Airway epithelial cell (primary cell): ENCODE measurements around the gene RNF34.

DNA sequence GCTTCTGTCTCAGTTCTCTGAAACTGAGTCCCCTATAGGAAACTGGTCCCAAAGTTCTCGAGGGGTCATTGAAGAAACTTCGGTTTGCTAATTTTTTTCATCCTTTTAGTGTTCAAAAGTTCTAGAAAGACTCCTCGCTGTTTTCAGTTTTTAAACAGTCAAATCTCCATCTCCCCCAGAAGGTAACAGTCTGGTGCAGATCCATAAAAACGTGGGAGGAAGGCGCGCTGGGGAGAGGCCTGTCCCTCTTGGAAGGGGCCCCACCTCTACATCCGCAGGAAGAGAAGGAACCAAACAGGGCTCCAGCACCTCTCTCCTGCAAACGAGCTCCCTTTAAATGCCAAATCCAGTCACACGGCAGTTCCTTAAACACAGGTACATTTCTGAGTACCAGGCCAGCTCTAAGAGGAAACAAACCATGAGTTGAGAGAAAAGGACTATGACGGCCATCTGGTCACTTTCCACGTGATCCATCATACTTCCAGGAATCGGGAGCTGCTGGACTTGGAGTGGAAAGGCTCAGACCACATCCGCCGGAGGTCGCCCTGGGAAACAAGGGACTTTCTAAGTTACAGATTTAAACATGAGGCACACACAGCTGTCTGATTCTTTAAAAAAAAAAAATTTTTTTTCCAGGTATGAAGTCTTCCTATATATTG, 39.0 kb downstream of the ACADS start:
- RAMPAGE, long total RNA, result no peak

DNA sequence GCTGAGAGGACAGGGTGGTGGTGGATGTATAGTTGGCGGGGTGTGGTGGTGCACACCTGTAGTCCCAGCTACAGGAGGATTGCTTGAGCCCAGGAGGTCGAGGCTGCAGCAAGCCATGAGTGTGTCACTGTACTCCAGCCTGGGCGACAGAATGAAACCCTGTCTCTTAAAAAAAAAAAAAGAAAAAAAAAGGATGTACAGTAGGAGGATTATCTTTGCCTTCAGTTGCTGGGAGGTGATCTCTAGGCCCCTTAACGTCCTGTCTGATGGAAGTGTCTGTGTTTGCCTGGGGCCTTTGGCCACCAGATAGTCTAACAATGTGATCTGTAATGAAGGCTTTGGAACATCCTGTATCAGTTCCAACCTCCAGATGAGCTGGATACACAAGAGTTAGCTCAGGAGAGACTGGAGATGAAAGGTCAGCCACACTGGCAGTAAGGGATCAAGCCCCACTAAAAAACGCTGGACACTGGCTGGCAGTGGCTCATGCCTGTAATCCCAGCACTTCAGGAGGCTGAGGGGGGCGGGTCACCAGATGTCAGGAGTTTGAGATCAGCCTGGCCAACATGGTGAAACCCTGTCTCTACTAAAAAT, 19.2 kb upstream of the HNF1A start:
- RAMPAGE, long total RNA, result no peak

DNA sequence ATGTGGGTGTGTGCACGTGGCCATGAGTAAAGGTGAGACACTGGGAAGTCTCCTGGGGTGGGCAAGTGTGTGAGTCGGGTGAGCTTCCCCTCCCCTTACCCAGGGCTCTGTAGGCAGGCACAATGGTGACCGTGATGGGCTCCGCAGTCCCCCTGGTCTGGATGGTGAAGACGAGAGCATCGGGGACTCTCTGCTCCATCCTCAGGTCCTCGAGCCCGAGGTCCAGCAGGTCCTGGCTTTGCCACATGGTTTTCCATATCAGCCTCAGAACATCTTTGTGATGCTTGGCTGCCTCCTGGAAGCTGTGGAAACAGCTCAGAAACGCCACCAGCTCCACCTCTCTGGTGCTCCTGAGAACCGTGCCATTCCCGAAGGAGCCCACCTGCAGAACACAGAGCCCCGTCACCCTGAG, 5.7 kb downstream of the OASL start:
- RAMPAGE, long total RNA, result no peak

DNA sequence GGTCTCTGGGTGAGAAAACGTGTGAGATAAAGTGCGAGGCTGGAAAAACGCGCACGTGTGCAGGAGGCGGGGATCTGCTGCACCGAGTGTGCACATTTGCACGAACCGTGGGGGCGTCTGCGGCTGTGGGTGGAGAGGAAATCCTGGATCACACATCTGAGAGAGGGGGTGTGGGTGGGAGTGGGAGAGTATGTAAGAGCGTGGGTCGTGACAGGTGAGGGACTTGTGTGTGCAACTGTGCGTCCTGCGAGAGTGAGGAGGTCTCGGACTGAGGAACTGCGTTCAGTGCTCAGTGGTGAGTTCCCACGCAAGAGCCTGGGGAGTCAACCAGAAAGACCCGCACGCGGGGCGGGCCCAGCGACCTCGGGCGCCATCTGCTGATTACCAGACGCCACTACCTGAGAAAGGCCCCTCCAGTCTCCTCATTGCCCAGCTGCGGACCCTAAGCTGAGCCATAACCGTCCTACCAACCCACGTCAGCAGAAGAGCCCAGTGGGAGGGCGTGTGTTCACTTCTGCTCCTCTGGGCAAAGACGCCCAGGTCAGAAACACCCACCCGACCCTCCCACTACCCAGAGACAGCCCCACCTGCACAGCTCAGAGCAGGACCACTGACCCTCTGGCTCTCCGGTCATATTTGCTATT, 36.8 kb upstream of the P2RX7 start:
- RAMPAGE, long total RNA, result no peak

- RAMPAGE, long total RNA, result no peak
These were observed 9.3 kb downstream of the P2RX4 start for GRCh38 chr12:121219172-121219623.

DNA sequence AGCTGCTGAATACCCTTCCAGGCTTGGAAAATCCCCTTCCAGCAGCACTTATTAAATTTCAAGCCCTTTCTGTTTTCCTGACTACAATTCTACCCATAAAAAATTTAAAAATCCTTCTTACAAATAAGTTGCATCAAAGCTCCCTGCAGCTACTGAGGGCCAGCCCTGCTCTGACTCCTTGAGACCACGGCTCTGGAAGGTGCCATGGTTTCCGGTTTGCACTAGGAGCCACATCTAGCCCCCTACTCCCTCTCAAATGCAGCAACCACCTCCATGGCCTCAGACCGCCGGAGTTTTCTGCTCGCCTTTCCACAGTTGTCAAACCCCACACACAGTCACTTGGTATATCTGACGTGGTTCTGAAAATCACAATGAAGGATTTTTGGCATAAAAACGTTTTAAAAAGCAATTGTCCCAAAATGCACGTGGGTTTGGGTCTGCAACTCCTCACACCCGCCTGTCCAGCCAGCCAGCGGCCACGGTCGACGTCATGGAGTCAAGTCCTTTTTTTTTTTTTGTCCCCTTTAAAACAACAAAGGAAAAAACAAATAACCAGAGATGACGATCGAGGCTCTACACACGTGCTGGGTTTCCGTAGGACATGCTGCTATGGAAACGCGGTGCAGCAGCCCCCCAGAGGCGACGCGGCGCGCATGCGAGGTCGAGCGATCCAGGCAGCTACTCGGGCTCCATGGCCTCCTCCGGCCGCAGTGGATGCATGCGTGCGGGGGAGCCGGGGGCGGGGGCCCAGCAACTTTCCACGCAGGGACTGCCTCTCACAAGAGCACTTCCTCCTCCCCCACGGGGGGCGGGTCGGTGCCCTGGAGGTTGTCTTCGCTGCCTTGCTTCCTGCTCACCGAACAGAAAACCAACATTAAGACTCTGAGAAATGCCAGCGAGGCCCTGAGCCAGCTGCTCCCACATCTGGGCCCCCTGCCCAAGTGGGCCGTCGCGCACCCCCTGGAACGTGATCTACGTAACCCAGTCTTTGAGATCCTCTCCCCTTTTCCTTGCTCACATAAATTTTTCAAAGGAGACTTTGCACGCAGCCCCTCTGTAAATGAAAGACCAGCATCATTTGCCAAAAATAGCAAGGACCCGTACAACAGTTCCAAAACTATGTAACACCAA, 30.5 kb downstream of the P2RX4 start:
- RAMPAGE, long total RNA, result no peak

DNA sequence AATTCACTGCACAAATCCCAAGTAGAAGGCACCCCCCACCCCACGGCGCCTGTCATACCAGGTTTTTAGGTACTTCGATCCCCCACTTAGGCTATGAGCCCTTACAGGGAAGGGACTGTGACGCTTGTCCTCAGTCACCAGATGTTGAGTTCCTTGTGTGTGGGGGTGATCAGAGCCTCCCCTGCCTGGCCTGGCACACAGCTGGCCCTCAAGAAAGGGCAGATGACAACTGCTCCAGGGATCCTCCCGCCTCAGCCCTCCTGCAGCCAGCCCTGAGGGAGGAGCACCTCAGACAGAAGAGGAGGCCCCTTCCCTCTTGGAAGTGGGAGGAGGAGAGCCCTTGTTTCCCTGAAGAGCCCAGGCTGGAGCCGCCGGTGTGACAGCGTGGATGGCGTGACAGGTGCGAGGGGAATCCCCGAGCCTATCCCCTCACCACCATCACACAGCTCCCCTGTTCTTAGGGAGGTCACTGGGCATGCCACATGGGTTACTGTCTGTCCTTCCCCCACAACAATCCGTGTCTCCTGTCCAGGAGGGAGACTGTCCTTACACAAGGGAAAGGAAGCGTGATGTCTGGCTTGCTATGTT, 31.3 kb downstream of the P2RX4 start:
- RAMPAGE, long total RNA, result no peak

DNA sequence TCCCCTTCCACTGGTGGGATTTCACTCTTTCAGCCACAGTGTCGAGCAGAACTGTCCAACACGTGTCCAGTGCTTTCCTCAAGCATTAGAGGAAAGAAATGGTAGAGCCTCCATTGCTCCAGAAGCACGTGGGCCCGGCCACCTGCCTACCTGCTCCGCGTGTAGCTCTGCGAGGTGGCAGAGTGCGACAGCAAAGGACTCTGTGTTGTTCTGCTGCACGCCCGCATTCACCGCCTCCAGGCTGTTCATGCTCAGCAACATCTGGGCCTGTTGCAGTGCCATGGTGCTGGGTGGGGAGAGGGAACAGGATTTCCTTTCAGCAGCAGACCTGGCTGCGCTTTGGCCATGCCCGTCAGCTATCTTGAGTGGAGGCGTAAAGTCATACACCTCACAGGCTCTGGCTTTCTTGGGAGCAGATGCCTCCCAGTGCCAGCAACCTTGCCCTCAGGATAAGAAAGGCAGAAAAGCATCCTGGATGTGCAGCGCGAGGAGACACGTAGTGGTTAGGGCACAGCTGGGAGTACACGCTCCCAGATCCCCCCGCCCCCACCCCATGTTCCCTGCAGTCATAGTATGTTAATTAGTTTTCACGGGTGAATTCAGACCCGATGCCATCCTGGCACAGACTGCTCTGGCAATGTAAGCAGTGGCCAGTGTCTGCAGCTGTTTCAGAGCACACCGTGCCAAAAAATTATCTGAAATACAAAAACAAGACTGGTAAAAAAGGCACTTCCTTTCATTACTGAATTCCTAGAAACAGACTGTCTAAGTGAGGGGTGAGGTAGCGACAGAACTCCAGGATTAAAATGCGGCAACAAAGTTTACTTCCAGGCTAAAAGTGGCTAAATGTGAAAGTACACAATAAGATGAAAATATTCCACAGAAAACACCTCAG, 25.0 kb downstream of the ANAPC5 start:
- RAMPAGE, long total RNA, result no peak

GRCh38 chr12:121400036-121400239, at the start of gene RNF34:
TSS of gene RNF34 (plus strand) at chr12:121400118.
- RAMPAGE, long total RNA, result start-site peak on the plus strand at chr12:121400096-121400152, 782 and 149 reads in 2 replicates

DNA sequence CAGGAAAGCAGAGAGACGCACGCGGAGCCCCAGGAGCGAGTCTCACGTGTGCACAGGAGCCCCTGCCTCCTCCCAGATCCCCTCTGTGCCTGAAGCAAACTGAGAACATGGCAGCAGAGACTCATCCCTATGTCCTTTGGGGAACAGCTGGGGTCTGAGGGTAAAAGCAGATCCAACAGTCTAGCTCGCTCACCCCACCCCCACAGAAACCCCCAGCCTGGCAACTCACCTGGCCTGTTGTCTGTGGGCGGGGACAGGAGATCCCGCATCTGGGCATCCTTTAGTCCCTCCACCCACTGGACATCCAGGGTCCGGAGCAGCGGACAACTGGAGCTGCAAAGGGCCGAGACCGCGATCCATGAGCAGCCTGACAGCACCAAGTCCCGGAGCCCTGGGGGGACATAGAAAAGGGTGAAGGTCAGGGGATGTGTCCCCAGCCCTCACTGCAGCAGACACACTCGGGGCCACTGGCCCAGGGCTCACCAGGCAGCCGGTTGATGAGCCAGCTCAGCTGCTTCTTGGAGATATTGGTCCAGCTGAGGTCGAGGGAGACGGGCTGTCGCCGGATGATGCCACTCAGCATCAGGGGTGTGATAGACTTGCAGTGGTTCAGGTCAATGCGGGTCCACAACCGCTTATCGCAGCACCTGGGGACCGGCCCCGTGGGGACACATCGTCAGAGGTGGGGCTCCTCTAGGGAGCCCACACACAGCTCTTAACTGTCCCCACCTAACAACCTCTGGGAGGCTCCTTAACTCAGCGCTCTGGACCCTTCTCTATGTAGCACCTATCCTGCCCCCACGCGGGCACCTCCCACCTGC, 40.9 kb downstream of the RNF34 start:
- RAMPAGE, long total RNA, result no peak

- RAMPAGE, long total RNA, result no peak
These were observed 9.5 kb downstream of the KDM2B start for GRCh38 chr12:121571430-121571685.

DNA sequence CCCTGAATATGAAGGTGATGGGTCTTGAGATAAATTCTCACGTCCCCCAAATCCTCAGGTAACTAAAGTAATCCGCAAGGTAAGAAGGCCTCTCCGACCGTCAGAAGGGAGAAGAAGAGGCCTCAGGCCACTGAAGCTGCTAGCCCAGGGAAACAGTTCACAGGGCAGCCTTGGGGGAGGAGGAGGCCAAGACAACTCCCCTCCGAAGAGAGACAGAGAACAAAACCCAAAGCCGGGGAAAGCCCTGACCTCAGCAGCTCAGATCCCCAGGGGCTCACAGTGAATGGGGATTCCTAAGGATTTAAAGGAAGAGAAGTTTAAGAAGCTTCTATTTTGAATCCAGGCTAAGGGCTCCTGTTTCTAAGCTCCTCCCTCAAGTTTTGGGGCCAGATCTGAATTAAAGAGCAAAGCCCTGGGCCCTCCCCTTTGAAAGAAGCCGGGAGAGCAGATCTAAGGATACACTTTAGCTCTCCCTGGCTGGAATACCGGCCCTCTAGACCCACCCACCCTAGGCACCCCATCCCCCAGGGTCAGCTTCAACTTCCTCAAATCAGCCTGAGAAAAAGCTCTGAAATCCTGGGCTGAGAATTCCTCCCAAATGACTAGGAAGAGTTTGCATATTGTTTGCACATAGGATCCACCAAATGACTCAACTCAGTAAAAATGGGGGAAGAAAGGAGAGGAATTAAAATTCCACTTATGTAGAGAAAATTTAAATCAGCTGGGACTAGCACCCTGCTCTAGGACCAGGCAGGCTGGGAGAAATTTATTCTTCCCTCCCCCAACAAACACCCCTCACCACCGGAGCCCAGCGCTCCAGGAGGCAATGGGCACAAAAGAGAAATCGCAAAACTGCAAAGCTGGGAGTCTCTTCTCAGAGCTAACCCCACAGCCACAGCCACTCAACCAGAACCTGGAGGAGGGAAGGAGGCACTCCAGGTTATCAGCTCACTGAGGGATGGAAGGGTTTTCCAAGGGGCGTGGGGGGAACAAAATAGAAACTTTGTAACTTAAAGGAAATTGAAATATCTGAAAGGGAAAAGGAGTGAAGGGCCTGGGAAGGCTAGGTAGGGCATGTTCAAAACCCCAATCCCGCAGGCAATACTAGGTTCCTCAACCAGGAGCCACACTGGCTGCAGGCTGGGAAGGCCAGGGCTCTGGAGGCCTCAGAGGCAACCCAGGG, 3.7 kb downstream of the KDM2B start:
- RAMPAGE, long total RNA, result no peak

DNA sequence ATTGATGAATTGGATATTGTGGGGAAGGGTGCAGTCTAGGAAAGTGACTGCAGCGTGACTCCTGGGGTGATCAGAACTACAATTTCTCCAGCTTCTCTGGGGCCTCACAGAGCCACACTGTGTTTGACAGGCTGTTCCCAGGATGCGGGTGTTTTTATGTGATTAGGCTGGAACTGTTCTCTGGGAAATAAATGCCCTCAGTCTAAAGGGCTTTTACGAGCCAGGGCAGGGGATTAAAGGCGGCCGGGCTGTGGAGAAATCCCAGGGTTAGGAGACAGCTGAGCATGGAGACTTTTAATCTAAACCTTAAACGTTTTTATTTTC, 29.3 kb upstream of the KDM2B start:
- RAMPAGE, long total RNA, result no peak

- RAMPAGE, long total RNA, result no peak
These were observed 44.2 kb upstream of the KDM2B start for GRCh38 chr12:121625077-121625353.

- RAMPAGE, long total RNA, result no peak
These were observed 4.7 kb downstream of the MORN3 start for GRCh38 chr12:121664539-121665312.

GRCh38 chr12:121711621-121712036, 923 bp upstream of the TMEM120B start:
- RAMPAGE, long total RNA, result no peak

DNA sequence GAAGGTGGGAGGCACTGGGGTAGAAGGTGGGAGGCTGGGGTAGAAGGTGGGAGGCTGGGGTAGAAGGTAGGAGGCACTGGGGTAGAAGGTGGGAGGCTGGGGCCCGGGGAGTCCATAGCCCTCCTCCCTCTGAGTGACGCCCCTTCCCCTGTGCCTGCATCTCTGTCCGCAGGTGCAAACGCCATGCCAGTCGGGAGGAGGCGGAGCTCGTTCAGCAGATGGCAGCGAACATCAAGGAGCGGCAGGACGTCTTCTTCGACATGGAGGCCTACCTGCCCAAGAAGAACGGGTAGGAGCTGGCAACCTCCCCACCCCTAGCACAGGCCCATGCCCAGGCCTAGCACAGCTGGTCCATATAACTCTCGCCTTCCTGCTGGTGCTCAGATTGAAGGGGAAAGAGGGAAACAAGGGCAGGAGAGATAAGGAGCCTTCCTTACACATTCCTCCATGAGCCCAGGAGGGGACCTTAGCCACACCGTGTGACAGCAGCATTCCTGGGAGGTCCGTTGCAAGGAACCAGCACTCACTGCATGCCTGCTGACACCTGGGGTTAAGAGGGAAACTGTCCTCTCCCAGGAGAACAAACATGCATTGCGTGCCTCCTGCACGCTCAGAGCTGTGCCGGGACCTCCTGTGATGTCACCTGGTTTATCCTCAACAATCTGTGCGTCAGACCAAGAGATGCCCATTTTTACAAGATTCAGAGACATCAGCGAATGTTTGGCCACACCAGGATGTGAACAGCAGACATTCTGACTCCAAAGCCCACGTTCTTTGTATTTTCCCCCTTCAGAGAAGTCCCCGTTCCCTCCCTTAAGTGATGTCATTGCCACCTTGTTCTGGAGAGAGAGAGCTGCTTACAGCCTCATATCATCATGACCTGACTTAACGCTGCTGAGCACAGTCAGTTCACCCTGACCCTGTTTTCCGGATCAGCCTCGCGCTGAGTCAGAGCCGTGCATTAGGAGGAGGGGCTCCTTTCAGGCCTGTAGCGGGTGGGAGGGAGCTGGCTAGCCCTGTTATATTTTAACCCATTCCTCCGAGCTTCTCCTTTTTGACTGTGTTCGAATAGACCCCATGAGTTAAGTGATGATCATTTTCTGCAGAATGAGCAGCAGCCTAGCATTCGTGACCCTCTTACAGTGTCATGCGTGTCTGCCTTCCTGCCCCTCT, 36.0 kb downstream of the TMEM120B start:
- RAMPAGE, long total RNA, result no peak

DNA sequence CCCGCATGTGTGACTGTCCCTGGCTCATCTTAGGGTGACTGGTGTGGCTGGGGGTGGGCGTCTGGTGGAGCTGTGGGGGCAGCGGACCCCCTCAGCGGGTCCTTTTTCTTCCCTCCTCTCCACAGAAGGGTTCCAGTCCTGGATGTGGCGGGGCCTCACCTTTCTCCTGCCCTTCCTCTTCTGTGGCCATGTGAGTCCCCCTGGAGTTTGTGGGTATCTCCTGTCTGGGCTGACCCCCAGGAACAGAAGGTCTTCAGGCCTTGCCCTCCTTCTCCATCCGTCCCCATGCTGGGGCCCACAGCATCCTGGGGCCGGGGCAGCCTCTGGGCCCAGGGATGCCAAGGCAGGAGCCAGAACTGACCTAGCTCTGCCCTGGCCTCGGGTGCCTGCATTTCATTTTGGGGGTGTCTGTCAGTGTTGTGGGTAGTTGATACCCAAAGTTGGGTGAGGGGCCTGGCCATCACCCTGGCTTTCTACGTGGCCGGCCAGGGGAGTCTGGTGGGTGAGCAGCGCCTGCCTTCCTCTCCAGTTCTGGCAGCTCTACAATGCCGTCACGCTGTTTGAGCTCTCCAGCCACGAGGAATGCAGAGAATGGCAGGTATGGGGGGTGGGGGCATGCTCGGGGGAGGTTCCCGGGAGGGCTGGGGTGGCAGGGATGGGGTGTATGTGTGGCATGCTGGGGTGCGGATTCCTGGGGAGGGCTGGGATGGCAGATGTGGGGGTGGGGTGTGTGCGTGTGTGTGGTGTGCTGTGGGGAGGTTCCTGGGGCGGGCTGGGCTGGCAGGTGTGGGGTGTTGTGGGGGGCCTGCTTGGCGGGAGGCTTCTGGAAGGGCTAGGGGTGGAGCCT, 18.7 kb downstream of the RHOF start:
- RAMPAGE, long total RNA, result no peak

- RAMPAGE, long total RNA, result no peak
These were observed 10.6 kb downstream of the RHOF start for GRCh38 chr12:121782825-121783382.

DNA sequence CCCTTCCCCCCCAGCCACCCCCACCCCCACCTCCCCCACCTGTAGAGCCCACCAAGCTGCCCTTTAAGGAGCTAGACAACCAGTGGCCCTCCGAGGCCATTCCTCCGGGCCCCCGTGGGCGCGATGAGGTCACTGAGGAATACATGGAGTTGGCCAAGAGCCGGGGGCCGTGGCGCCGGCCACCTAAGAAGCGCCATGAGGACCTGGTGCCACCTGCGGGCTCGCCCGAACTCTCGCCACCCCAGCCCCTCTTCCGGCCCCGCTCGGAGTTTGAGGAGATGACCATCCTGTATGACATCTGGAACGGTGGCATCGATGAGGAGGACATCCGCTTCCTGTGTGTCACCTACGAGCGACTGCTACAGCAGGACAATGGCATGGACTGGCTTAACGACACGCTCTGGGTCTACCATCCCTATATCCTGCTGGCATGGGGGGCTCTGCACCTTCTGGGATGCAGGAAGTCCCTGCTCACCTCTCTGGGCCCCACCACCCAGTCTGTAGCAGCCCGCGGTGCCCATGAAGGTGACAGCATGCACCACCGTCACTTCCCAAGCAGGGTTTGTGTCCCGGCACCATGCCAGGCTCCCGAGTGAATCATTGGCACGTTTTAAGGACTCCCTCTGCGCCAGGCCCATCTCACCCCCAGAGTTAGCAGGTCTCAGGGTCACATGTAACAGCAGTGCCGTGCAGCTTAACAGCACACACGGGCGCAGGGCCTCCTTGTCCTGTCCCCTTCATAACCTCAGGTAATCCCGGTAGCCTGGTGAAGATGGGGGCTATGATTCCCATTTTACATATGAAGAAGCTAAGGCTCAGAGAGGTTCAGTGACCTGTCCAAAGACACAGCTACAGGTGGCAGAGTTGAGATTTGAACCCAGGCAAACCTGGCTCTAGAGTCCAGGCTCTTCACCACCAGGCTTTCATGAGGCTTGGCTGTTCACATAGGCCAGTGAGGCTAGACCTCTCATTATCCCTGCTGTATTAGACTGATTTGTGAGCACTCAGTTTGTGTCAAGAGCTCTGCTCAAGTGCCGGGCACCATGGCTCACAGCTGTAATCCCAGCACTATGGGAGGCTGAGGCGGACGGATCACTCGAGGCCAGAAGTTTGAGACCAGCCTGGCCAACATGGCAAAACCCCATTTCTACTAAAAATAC, 19.9 kb downstream of the SETD1B start:
- RAMPAGE, long total RNA, result no peak